Measurements from ENCODE around the gene C1orf35.

DNA sequence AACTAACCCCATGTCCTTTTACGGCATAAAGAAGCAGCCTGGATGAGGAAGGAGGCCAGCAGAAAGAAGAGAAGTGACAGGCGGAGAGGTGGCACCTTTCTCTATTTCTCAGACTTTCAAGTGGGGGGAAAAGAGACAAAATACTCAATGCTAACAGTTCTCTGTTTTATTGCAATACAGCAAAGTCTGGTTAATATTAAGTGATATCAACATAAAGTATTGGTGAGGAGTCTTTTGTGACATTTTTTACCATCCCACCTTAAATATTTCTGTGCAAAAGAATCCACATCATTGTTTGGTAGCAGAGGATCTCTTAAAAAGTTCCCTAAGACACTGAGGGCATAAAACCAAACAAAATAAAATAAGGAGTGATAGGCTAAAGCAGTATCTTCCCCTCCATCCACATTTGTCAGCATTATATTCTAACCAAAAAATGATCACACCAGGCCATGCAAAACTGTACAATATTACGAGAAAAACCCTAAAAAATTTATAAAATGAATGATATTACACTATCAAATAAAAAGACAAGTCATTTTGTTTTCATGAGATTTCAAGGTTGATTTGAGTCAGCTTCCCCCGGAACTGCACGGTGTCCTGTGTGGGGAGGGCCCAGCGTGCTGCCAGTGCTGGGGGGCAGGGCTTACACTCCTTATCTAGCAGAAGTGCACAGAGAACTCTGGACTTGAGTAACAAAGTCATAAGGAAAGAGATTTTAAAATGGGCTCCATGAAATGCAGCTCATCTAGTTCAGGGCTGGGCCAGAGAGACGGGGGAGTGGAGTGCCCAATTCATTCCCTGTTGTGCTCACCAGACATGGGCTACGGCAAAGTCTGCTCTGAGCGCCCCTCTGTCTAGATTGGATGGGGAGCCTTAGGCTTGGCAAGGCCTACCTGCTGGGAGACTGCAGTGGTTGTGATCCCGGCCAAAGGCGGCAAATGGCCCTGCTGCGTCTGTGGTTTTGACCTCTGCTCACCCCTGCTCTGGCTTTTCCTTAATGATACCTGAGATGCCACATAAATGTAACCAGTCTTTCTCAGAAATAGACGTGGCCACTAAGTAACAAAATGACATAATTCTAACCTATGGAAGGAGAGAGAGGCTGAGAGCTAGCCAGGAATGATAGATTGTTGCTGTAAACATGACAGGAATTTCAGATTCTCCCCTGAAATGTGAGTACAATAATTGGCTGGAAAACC lies 50.0 kb downstream of the COQ8A start:
- RRBS = no CpG with 5 or more reads among the region's 13 CpGs

DNA sequence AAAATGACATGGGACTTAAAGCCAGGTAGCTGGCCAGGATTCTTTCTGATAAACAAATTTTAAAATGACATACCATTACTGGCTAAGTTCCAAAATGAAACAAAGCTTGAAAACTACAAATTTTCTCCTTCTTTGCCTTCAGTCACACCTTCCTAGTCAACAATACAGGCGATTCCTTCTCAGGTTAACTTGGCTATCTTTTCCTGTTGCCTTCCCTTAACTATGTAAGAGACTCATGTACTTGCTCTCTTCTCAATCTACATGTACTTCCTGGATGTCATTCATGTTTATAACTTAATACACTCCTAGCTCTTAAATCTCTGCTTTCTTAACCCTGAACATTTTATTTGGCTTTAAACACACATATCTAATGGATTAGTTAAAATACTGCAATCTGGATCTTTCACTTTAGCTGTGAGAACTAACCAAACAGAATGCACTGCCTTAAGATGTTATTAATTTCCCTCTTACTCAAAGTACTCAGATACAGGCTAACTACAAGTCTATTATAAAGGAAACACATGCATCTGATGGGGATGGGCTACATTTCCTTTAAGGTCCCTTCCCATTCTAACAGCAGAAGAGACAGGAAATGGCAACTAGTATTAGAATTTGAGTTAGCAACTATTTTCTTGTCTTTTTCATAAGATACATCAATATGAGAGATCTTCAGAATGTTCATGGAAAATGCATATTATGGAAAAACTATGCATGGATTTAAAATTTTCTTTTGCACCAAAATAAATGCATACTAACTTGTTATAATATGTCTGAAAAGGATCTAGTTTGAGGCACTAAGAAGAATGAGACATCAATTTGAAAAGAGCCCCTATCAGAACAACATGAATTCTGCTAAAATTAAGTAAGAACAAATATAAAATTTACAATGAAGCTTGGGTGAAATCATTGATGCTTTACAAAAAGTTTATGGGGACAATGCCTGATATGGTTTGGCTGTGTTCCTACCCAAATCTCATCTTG lies 97.3 kb downstream of the COQ8A start:
- RRBS = no CpG with 5 or more reads among the region's 1 CpG

DNA sequence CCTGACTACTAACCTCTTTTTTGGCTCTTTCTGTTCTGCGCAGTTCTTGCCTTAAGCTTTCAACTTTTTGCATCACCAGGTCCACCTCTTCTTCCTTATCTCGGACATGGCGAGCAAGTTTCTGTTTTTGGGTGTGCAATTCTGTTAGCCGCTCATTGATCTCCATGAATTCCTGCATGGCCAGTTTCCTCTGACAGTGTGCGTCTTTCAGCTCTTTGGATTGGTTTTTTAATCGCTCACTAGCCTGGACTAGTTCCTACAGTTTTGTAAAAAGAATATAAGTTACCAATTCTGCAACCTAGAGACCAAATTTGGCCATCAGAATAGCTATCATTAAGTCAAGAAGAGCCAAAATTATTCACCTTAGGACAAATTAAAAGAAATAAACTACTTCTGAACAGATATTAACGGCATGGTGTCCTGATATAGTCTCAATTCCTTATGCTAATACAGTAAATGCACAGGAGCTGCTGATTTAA lies 172.6 kb downstream of the COQ8A start:
- RRBS = no CpG with 5 or more reads among the region's 7 CpGs

GRCh38 chr1:227134209-227135239 lies 183.8 kb downstream of the CDC42BPA start:
- RRBS = no CpG with 5 or more reads among the region's 4 CpGs

DNA sequence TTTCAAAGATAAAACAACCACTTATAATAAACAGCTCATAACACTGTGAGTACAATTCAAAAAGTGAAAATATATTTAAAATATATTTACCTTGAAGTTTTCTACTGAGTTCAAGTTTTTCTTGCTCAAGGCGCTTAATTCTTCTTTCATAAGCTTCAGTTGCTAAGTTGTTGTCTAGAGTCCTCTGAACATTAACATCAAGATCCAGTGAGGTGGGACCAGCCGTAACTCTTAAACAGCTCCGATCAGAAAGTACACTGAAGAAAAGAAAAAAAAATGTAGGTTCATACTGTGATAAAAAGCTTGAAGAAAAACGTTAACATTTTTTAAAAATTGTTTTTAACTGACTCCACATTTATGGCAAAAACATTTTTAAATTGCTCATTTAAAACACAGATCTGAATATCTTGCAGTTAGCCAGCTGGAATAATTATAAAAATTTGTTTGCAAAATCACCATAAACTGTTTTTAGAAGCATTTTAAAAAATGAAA lies 178.8 kb downstream of the CDC42BPA start:
- RRBS = no CpG with 5 or more reads among the region's 4 CpGs

DNA sequence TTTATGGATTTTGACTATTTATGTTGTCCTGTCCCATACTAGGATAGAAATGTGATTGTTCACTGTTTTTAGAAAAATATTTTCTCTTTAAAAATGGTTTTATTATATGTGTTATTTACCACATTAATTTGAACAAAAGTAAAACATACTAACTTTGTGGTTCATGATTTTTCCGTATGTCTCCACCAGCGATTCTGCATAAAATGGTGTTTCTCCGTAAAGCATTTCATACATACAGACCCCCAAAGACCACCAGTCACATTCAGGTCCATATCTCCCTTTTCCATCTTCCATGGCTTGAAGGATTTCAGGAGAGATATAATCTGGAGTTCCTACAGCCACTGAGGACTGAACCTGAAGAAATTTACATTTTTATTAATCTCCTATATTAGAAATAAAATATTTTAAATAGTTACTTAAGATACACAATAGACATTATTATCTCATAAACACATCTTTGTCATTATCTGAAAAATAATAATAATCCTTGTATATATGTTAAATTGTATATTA lies 171.0 kb downstream of the CDC42BPA start:
- RRBS = no CpG with 5 or more reads among the region's 3 CpGs

- RRBS = no CpG with 5 or more reads among the region's 2 CpGs
Observed at GRCh38 chr1:227242843-227243383, 75.4 kb downstream of the CDC42BPA start.

DNA sequence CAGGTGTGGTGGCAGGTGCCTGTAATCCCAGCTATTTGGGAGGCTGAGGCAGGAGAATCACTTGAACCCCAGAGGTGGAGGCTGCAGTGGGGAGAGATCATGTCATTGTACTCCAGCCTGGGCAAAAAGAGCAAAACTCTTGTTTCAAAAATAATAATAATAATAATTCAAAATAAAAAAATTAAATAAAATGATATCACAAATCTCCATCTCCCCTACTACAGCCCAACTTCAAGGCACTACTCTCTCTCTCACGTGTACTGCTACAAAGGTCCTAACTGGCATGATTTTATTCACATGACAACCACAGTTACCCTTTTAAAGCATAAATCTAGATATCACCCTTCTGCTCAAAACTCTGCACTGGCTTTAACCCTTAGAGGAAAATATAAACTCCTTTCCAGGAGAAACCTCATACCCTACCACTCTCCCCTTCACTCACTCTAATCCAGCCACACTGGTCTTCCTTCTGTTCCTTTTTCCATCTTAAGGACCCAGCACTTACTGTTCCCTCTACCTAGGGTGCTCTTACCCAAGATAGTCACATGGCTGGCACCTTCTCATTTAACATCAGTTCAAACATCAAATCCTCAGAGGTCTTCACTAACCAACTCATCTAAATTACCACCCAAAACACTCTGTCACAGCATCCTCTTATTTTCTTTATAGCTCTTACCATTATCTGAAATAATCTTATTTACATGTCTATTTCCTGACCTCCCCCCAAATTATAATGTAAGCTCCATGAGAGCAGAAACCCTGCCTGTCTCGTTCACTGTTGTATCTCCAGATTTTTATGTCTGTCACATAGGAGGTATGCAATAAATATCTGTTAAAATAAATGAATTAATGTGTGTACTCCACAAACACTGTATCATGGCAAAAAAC lies 29.2 kb downstream of the CDC42BPA start:
- RRBS = no CpG with 5 or more reads among the region's 2 CpGs

- RRBS = no CpG with 5 or more reads among the region's 1 CpG
Observed at GRCh38 chr1:227299089-227299487, 19.2 kb downstream of the CDC42BPA start.

GRCh38 chr1:227299720-227300212 lies 18.5 kb downstream of the CDC42BPA start:
- RRBS = no CpG with 5 or more reads among the region's 5 CpGs

- RRBS = no CpG with 5 or more reads among the region's 17 CpGs
Observed at GRCh38 chr1:227558844-227559408, 4.4 kb upstream of the ZNF678 start.

DNA sequence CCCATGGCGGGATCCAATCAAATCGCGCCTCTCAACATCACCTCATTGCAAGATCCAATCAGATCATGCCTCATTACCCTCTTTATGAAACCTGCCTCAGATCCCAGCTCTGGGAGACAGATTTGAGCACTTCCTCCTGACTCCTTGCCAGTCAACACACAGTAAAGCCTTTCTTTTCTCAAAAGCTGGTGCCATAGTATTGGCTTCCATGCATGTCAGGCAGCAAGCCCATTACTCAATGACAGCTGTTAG lies 41.9 kb downstream of the PRSS38 start:
- RRBS = no CpG with 5 or more reads among the region's 3 CpGs

DNA sequence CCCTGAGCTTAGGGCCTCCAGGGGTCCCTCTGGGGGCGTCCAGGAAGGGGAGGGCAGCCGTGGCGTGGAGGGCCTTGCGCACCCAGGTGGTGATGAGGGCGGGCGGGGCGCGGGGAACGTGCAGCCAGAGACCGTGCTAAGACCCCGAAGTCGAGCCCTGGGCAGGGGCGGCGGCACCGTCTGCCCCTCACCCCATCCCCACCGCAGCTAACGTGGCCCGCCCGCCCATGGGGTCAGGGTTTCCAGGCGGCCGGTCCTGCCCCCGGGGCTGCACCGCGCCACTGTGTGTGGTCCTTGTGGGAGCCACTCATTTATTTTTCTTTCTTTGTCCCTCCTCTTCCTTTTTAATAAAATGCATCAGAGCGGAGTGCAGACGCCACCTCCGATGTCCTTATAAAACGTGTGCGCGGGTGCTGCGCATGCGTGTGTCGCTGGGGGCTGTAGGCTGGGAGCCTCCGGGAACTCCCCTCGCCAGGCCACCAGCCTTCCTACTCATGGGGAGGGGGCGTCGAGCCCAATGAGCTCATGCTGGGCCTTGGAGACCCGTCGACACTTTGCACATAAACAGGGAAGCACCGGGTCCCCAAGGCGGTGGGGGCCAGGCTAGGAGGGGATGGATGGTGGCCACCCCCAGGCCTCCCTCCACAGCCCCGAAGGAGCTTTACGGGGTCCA lies 60.0 kb downstream of the WNT9A start:
- RRBS = no CpG with 5 or more reads among the region's 43 CpGs

DNA sequence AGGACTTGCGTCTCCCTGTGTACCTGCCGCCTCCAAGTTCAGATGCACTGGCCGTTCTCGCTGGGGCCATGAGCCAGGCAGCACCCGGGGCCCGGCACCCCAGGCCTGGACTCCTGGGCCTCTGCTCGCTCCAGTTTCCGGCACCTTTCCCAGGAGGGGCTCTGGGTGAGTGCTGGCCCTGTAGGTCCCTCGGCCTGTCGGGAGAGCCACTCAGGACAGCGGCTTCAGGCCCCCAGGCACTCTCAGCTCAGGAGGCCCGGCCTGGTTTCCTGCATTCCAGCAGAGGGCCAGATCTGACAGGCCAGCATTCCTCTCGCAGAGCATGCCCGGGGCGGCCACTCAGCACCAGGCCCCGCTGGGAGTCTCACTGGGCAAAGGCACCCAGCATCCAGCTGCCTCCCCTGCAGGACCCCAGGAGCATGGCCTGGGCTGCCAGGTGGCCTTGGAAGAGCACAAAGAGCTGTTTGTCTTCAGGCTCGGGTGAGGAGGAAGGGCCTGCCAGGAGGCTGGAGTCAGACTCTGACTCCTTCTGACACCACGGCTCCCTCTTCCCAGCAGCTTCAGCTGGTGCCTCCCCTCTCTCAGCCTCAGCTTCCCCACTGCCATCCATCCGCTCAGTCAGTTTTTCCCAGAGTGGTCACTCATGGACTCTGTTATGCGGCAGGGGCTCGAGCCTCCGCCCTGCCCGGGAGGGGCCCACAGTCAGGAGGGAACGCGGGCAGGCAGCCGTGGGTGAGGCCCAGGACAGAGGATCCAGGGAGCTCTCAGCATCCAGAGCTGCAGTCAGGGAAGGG lies 51.8 kb downstream of the WNT9A start:
- RRBS = 51% methylated on average over 6 of the region's 26 CpGs

DNA sequence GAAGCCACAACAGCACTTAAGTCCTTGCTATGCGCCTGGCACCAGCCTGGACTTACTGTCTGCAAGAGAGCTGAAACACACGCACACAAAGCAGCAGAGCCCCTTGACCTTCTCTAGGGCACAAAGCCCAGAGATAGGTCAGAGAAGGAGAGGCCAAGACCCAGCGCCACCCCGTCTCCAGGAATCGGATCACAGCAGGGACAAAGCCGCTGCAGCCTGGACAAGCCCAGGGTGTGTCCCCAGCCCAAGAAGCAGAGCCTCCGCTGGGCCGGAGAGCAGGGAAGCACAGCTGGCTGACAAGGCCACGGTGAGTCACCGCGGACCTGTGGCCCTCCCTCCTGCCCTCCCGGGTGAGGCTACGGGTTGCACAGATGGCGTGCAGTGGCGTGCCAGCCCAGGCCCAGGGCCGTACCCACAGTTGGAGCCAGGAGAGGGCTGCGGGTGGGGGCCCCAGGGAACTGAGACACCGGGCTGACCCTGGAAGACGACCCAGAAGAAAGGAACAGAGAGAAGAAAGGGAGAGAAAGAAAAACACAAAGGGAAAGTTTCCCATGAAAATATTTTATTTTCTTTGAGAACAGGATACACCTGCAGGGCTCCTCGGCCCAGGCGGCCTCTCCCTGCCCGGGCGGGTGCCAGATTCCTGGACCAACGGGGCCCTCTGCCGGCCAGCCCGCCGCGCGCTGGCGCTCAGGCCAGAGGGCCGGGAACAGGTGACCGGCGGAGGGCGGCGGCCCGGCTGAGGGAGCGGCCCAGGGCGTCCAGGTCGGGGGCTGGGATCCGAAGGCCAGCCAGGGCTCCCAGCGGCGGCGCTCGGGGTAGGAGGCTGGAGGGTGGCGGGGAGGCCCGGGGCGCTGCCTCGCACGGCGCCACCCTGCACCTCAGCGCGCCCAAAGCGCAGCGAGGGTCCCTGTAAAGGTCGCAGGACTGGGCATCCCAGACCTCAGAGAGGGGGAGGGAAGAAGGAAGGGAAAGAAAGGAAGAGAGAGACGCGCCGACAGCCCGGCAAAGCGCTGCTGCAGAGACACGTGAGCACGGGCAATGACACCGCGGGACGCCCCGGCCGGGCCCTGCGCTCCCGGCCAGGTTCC lies 1.3 kb downstream of the WNT9A start:
- RRBS = 3% methylated on average over 24 of the region's 69 CpGs

DNA sequence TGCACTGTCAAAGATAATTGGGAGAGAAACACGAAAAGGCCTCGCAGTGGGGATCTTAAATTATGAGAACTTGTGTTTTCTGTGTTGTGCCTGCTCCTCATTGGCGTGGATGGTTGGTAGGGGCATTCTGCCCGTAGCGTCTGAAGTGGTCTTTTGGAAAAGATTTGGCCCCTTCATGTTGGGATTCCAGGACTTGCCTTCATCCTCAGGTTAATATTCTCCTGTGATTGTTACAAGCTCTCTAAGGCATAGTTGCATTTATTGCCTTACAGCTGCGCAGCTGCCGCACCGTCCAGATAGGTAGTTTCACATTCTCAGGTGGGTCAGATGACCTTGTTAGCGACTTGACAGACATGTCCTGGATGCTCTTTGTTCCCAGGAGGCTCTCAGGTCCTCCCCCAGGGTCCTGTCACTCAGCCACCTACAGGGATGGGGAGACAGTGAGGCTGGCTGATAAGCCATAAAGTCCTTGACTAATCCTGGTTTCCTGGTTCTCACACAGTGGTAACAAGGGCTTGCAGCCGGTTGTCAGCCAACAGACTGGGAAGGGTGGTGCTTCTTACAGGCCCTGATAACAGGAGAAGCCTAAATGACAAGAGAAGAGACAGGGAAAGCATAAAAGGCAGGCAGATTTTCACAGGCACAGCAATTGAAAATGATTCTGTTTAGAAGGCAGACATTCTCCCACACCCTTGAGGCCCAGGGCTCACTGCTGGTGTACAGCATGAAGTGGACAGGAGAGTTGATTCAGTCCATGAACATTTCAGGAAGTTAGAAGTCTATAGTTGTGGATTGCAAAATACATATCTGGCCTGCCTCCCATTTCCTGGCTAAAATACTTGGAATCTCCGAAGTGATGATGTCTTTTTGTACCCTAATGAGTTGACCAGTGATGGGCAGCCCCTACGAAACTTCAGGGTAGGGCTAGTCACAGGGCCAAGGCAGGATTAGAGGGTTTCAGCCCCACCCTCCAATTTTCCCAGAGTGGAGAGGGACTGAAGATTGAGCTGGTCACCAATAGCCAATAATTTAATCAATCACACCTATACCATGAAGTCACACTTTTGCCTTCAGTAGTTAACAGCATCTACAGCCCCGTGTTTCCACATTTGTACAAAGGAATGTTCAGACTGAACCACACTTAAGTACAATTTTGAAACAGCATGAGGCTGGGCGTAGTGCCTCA lies 3.0 kb downstream of the ARF1 start:
- RRBS = no CpG with 5 or more reads among the region's 14 CpGs

DNA sequence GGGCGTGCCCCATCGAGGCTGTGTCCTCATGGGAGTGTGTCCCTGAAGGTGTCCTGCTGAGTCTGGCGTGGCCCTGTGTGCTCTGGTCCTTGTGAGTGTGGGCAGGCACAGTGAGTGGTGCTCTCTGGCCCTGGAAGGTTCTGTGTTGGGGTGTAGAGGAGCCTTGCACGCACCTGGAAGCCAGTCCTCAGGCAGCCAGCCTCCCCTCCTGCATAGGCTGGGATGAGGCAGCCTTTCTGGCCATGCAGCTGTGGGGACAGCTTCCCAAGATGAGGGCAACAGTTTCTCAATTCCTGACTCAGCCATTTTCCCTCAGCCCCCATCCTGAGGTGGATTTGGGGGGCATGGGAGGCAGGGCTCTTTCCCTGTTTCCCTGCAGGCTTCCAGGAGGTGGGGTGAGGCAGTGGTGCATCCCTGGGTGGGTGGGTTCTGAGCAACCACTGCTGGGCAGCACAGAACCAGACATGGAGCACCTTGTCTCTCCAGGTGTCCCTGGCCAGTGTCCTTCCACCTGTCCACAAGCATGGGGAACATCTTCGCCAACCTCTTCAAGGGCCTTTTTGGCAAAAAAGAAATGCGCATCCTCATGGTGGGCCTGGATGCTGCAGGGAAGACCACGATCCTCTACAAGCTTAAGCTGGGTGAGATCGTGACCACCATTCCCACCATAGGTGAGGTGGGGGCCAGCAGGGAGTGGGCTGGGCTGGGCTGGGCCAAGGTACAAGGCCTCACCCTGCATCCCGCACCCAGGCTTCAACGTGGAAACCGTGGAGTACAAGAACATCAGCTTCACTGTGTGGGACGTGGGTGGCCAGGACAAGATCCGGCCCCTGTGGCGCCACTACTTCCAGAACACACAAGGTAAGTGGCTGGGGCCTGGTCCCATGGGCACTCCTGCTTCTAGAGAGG lies 6.3 kb downstream of the C1orf35 start:
- RRBS = no CpG with 5 or more reads among the region's 14 CpGs

- RRBS = 2% methylated on average over 31 of the region's 120 CpGs
Observed at GRCh38 chr1:228102613-228103637, at the start of gene C1orf35. C1orf35 (minus strand) TSS chr1:228103325.

- RRBS = no CpG with 5 or more reads among the region's 15 CpGs
Observed at GRCh38 chr1:228106380-228107021, 2.6 kb downstream of the MRPL55 start.

- RRBS = no CpG with 5 or more reads among the region's 20 CpGs
Observed at GRCh38 chr1:228164067-228165204, 1.2 kb upstream of the IBA57 start.